Right atrium auricular region (tissue), 2 donors: ENCODE measurements around a stretch of chr9.

- PRO-cap, result unidirectional peak, plus-strand start at chr9:90964799
- RAMPAGE, long total RNA, 2 experiments, result no peak in any of the 2 experiments
Measured at GRCh38 chr9:90964103-90964946, 162.7 kb downstream of the SYK start.

GRCh38 chr9:91059770-91060032 lies 258.1 kb downstream of the SYK start:
- PRO-cap, result unidirectional peak, minus-strand start at chr9:91059942
- RAMPAGE, long total RNA, 2 experiments, result no peak in any of the 2 experiments

- PRO-cap, result no peak
- RAMPAGE, long total RNA, 2 experiments, result start-site peak on the plus strand in 2 of 2 experiments, at chr9:91119253-91119297 at its widest, 21 to 23 reads per replicate
Measured at GRCh38 chr9:91118868-91119564, 242.7 kb downstream of the AUH start.

GRCh38 chr9:91192802-91193308 lies 168.9 kb downstream of the AUH start:
- PRO-cap, result bidirectional peak, plus-strand start at chr9:91193136, minus-strand start at chr9:91193064; bidirectional peak, plus-strand start at chr9:91193381, minus-strand start at chr9:91193175
- RAMPAGE, long total RNA, 2 experiments, result no peak in any of the 2 experiments

- PRO-cap, result bidirectional peak, plus-strand start at chr9:91194206, minus-strand start at chr9:91194096
- RAMPAGE, long total RNA, 2 experiments, result no peak in any of the 2 experiments
Measured at GRCh38 chr9:91194124-91194395, 167.7 kb downstream of the AUH start.

- PRO-cap, result unidirectional peak, plus-strand start at chr9:91286199
- RAMPAGE, long total RNA, 2 experiments, result no peak in any of the 2 experiments
Measured at GRCh38 chr9:91286053-91286292, 75.7 kb downstream of the AUH start.

DNA sequence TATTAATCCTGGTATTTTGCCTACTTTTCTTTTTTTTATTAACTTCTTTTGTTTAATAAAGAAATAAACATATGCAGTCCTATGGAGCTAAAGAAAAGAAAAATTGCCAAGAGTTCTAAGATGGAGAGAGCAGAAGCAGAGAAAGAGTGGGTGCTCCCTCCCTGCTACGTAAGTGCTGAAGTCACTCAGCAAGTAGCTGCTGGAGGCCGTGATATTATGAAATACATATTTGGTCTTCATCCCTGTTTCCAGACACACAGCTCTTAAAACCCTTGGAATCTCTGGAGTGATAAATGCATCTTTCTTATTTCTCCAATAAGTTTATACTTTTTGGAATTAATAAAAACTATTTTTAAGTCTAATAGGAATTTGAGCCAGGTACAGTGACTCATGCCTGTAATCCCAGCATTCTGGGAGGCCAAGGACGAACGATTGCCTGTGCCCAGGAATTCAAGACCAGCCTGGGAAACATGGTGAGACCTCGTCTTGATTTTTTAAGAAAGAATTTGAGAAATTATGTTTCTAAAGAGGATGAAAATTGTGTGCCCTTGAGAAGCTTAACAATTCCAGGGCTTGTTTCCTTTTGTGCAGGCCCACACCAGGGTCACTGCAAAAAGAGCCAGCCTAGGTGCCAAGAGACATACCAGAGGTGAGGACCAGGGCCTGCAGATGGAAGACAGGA lies 60.5 kb downstream of the AUH start:
- PRO-cap, result no peak
- RAMPAGE, long total RNA, 2 experiments, result no peak in any of the 2 experiments

DNA sequence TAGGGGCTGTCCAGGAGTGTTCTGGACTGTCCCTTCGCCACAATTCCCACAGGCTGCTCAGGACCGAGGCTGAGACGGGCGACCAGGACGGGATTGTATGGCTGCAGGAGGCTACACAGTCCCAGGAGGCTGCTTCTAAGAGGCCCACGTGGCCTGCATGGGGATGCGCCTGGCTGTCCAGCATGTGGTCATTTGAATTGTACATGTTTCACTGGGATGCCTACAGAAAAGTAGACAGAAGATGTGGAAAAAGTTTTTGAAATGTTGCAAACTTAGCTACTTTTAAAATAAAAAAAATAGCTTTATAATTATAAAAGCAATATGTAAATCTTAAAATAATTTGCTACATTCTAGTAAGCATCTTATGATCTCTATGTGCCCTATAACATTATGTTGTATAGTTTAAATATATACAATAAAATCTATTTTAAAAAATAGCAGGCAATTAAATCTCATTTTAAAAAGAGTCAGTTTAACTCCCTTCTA lies 32.7 kb upstream of the SPTLC1 start:
- PRO-cap, result no peak
- RAMPAGE, long total RNA, 2 experiments, result no peak in any of the 2 experiments

DNA sequence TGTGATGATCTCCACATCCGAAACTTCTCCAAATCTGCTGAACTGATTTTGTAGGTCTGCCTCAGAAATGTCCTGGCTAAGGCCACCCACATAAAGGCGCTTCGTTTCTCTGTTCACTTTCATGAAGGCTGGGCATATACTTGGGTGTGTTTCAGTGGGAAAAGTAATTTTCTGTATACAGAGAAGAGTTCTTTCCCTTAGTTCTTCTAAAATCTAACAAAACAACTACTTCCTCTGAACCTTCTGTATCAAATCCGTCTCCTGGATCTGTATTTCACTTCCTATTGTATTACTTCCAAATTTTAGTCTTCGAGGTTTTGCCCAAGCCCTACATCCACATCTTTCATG lies 1.1 kb downstream of the NOL8 start:
- PRO-cap, result no peak
- RAMPAGE, long total RNA, 2 experiments, result no peak in any of the 2 experiments

DNA sequence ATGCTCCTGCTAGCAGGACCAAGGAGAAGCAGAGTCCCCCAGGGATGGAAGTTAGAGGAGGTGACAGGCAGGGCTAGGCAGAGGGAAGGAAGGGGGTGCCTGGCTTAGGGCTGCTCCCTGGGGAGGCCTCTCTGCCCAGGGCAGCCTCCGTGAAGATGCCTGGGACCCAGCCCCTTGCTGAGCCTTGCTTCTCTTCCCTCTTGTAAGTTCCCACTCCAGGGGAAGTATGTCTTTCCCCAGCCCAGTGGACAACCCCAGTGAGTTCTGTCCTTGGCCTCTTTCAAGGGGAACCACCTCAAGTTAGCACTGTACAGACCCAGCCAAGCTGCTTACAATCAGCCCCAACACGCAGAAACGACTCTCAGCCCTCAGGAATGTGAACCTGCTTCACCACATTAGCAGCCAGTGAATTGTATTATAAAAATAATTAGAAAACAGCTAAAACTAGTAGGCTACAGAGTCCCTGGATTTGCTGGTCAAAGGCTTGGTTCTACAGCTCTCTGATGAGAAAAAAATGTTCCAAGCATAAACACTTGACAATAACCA lies 10.8 kb upstream of the IPPK start:
- PRO-cap, result no peak
- RAMPAGE, long total RNA, 2 experiments, result no peak in any of the 2 experiments

- PRO-cap, result no peak
- RAMPAGE, long total RNA, 2 experiments, result no peak in any of the 2 experiments
Measured at GRCh38 chr9:92841849-92842350, 35.9 kb downstream of the ZNF484 start.

GRCh38 chr9:92953780-92954652 lies 6.7 kb downstream of the FGD3 start:
- PRO-cap, result unidirectional peak, minus-strand start at chr9:92954149
- RAMPAGE, long total RNA, 2 experiments, result no peak in any of the 2 experiments

- PRO-cap, result no peak
- RAMPAGE, long total RNA, 2 experiments, result no peak in any of the 2 experiments
Measured at GRCh38 chr9:92970332-92970818, 23.1 kb downstream of the FGD3 start.

- PRO-cap, result no peak
- RAMPAGE, long total RNA, 2 experiments, result no peak in any of the 2 experiments
Measured at GRCh38 chr9:93010170-93011029, 48.1 kb upstream of the SUSD3 start.

GRCh38 chr9:93015400-93015920 lies 43.0 kb upstream of the SUSD3 start:
- PRO-cap, result no peak
- RAMPAGE, long total RNA, 2 experiments, result no peak in any of the 2 experiments

- PRO-cap, result no peak
- RAMPAGE, long total RNA, 2 experiments, result no peak in any of the 2 experiments
Measured at GRCh38 chr9:93094390-93095168, 1.4 kb upstream of the CARD19 start.

- PRO-cap, result no peak
- RAMPAGE, long total RNA, 2 experiments, result no peak in any of the 2 experiments
Measured at GRCh38 chr9:93128011-93128980, 5.8 kb downstream of the NINJ1 start.

DNA sequence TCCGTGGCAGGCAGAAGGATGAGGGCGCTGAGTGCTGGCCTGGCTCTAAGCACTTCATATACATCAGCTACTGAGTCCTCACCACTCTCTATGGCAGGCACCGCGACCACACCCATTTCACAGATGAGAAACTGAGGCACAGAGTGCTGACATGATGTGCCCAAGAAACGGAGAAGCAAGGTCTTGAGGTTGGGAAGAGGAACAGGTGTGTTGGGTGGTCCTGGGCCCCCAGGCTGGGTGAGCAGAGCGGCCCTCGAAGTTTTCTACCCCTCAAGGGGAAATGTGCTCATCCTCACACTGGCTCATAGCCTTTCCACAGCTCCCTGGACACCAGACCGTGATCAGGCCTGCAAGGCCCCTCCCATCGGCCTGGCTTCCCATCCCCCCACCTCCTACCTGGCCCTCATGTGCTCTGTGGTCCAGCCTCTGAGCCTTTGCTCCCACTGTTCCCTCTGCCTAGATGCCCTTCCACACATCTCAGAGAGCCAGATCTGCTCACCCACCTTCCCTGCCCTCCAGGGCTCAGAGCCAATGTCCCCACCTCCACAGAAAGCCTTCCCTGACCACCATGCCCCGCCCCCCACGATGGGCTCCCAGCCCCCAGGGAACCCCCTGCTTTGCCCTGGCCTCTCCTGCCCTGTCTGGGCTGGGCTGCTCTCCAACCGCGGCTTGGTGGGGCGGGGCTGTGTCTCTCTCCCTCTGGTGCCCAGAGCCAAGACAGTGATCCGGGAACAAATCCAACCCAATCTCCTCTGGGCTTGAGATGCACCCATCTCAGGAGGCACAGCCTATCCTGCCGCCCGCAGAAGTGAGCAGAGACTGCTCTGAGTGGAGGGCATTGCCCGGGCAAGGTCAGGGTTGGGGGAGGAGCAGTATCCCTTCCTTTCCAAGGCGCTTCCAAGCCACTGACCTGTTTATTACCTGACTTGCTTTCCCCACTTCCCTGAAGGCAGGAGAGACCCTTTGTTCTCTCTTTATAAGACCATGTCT lies 1.8 kb downstream of the NINJ1 start:
- PRO-cap, result no peak
- RAMPAGE, long total RNA, 2 experiments, result no peak in any of the 2 experiments

DNA sequence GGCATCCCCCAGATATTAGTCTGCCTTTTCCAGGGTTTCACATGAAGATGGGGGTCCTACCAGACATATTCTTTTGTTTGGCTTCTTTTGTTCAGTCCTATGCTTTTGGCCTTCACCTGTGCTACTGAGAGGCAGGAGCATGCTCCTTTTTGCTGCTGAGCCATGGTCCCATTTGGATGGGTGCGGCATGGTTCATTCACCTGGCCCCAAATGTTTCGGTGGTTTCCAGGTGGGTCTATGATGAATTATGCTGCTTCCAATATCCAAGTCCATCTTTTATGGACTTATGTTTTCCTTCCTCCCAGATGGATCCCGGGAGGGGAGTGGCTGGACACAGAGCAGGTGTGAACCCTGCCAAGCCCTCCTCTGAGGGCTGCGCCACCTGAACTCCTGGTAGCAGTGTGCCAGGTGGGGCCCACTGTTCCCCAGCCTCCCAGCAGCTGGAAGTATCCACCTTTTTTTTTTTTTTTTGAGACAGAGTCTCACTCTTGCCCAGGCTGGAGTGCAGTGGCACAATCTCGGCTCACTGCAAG lies 42.8 kb downstream of the WNK2 start:
- PRO-cap, result no peak
- RAMPAGE, long total RNA, 2 experiments, result no peak in any of the 2 experiments

- PRO-cap, result no peak
- RAMPAGE, long total RNA, 2 experiments, result no peak in any of the 2 experiments
Measured at GRCh38 chr9:93245164-93245510, 61.2 kb downstream of the WNK2 start.